Astrocyte (in vitro differentiated cells and primary cell): Measurements from ENCODE around the gene PITPNB.

DNA sequence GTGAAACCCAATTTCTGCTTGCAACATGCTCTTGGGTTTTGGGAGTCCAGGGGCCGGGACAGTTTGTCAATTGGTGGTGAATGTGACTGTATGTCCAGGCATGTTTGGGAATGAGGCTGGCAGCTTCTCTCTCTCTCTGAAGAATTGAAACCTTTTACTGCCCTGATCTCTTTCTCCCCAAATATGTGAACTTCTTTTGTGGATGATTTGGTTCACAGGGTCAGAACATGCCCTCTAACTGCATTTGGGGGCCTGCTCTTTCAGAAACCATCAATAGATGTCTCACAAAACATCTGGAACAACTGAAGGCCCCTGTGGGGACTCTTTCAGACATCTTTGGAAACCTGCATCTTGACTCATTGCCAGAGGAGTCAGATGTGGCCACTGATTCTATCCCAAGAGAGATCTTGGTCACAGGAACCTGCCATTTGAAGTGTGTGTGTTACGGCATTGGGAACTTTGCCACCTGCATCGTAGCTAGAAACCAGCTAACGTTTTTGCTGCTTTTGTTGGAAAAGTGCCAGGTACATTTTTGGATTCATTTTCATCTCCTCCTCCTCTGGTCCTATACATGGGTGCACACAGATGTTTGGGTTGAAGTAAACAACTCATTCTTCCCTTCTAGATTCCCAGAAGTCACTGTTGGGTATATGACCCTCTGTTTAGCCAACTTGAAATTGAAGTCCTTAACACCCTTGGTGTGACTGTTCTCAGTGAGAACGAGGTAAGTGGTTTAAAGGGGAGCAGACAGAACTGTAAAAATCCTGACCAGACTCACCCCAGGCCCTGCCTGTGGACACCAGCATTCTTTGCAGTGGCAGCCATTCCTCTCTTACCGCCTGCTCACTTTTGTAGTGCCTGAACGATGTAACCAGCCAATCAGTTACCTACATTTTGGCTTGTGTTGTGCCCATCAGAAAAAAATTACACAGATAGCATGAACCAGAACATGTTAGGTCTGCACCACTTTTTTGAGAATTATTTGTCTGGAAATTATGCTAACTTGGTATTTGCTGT, 4.4 kb downstream of the SRRD start:
- PRO-cap = no peak
- RRBS, 2 experiments = no CpG with 5 or more reads among the region's 7 CpGs

DNA sequence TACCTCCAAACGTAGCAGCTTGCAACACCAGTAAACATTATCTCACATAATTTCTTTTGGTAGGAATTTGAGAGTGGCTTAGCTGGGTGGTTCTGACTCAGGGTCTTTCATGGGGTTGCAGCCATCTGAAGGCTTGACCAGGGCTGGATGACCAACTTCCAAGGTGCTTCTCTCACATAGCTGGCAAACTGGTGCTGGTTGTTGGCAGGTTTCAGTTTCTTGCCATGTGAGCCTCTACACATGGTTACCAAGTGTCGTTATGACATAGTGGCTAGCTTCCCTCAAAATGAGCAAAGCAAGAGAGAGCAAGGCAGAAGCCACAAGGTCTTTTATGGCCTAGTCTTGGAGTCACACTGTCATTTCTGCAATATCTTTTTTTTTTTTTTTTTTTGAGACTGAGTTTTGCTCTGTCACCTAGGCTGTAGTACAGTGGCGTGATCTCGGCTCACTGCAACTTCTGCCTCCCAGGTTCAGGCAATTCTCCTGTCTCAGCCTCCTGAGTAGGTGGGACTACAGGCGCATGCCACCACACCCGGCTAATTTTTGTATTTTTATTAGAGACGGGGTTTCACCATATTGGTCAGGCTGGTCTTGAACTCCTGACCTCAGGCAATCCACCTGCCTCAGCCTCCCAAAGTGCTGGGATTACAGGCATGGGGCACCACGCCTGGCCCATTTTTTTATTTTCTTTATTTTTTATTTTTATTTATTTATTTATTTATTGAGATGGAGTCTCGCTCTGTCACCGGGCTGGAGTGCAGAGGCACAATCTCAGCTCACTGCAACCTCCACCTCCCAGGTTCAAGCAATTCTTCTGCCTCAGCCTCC, 4.4 kb upstream of the TFIP11 start:
- PRO-cap = no peak
- RRBS, 2 experiments = no CpG with 5 or more reads among the region's 10 CpGs

GRCh38 chr22:26521529-26522160, 9.4 kb upstream of the TFIP11 start:
- PRO-cap = unidirectional peak, minus-strand start at chr22:26521926
- RRBS, 2 experiments = no CpG with 5 or more reads among the region's 4 CpGs

DNA sequence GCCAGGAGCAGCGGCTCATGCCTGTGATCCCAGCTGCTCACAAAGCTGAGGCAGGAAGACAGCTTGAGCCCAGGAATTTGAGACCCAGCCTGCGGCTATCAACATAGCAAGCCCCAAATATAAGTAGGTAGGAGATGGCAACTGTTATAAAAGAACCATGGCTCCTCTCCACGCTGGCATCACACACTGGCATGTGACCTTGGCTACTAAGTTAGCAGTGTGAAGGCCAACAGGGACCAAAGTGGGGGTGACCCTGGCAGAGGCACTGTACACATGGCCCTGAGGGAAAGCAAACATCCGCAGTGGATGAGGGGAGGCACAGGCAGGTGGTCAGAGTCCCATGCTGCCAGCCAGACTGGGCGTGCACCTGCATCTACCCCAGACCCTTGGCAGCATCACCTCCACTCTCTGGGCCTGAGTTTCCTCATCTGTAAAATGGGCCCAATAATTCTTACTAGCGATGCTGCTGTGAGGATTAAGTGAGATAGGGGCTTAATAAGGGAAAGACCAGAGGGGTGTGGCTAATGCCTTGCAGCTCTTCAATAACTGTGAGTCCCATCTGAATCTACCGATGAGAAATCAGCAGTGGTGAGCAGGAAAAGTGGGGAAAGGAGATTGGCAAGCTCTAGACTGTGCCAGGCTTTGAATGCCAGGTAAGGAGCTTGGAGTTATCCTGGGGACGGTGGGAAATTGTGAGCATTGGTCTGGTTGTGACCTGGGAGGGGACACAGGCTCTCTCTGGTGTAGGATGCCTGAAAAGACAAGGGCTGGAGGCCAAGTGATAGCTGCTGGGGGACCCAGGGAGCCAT, 32.8 kb downstream of the TPST2 start:
- PRO-cap = no peak
- RRBS, 2 experiments = no CpG with 5 or more reads among the region's 8 CpGs

GRCh38 chr22:26559769-26560579, 30.0 kb downstream of the TPST2 start:
- PRO-cap = no peak
- RRBS, 2 experiments = no CpG with 5 or more reads among the region's 16 CpGs

- PRO-cap = no peak
- RRBS, 2 experiments = no CpG with 5 or more reads among the region's 8 CpGs
These were observed 16.7 kb downstream of the TPST2 start for GRCh38 chr22:26573219-26573716.

DNA sequence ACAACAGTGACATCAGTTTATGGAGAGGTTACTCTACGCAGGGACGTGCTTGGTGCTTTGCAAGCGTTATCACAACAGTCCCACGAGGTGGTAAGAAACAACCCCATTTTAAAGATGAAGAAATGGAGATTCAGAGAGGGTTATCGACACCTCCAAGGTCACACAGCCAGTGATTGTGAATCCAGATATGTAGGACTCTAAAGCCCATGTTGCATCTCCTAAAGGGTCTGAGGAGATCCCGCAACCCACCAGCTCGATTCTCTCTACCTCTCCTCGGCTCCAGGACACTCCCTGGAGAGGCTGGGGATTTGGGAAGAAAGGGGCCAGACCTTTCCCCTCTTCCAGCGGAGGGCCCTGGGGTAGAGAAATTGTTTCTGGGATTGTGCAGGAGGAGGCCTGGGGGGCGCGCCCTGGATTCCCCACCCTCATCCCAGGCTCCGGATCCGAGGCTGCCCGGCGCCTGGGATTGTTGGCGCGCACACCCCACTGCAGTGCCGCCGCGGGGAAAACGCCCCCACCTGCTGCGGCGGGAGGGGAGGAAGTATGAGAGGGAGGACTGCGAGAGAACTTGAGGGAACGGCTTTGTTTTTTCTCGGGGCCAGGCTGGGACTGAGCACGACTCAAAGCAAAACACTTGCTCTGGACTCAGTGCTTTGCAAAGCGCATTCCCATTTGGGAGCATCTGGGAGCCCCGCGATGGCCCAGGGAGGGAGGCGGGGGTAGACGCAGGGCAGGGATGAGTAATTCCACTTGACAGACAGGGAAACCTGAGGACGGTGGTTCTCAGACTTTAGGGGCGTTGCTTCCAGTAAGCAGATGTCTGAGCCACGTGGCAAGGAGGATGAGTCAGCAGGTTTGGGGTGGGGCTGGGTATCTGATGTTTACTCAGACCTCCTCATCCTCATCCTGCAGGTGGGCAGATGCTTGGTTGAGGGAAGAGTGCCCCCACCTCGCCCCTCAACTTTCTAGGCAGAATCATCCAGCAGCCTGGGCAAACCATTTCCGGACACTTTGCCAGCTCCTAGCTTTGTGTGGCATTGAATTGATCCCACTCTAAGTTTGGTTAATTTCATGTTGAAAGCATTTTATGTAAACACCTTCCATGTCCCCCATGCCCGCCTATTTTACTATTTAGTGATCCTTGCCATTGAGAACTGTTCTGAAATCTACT, 36.9 kb downstream of the CRYBA4 start:
- PRO-cap = bidirectional peak, plus-strand start at position 904 of the sequence, minus-strand start at position 618 of the sequence
- RRBS, 2 experiments = no CpG with 5 or more reads among the region's 38 CpGs

- PRO-cap = no peak
- RRBS, 2 experiments = no CpG with 5 or more reads among the region's 3 CpGs
These were observed 89.4 kb downstream of the CRYBA4 start for GRCh38 chr22:26710923-26711839.

DNA sequence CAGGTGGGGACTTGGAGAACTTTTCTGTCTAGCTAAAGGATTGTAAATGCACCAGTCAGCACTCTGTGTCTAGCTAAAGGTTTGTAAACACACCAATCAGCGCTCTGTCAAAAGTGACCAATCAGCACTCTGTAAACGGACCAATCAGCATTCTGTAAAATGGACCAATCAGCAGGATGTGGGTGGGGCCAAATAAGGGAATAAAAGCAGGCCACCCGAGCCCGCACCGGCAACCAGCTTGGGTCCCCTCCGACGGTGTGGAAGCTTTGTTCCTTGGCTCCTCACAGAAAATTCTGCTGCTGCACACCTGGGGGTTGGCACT, 145.0 kb downstream of the CRYBA4 start:
- PRO-cap = no peak
- RRBS, 2 experiments = no CpG with 5 or more reads among the region's 7 CpGs

DNA sequence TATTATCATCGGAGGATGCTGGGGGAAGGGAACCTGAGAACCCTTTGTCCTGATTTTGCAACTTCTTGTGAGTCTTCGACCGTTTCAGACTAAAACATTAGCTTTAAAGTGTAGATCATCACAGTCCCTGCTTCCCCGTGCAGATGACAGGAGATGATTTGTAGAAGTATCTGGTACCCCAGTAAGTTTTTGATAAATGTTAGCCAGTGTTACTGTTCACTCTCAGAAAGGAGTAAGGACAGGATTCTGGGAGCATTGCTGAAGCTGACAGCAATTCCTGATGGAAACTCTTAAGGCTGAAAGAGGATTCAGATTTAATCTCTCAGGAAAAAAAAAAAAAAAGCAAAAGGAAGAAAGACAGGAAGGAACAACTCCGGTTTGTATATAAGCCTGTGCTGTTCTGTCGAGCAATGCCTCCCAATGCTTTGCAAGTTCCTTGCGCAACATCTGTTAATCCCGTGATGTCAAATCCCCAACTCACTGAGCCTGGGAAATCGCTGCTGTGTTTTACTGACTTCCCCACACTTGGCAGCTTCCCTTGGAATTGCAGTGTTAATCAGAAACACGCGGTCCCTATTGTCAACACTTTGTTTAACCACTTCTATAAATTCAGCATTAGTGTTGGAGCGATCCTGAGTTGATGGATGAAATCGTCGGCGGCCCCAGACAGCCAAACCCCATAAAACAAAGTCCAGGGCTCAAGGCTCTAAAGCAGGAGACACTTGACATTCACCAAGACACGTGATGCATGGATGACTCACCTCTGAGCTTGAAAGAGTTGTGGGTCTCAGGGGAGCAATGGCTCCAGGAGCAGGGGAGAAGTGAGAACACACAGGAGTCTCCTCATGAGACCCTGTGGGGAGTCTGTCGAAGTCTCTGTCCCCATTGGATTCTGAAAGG, 589.1 kb downstream of the MN1 start:
- PRO-cap = no peak
- RRBS, 2 experiments = no CpG with 5 or more reads among the region's 17 CpGs

- PRO-cap = no peak
- RRBS, 2 experiments = no CpG with 5 or more reads among the region's 13 CpGs
These were observed 381.0 kb downstream of the MN1 start for GRCh38 chr22:27420430-27421047.

- PRO-cap = bidirectional peak, plus-strand start at chr22:27476986, minus-strand start at chr22:27476805
- RRBS, 2 experiments = no CpG with 5 or more reads among the region's 16 CpGs
These were observed 324.9 kb downstream of the MN1 start for GRCh38 chr22:27476578-27477165.

- PRO-cap = no peak
- RRBS, 2 experiments = no CpG with 5 or more reads among the region's 3 CpGs
These were observed 219.9 kb downstream of the MN1 start for GRCh38 chr22:27581727-27581897.

DNA sequence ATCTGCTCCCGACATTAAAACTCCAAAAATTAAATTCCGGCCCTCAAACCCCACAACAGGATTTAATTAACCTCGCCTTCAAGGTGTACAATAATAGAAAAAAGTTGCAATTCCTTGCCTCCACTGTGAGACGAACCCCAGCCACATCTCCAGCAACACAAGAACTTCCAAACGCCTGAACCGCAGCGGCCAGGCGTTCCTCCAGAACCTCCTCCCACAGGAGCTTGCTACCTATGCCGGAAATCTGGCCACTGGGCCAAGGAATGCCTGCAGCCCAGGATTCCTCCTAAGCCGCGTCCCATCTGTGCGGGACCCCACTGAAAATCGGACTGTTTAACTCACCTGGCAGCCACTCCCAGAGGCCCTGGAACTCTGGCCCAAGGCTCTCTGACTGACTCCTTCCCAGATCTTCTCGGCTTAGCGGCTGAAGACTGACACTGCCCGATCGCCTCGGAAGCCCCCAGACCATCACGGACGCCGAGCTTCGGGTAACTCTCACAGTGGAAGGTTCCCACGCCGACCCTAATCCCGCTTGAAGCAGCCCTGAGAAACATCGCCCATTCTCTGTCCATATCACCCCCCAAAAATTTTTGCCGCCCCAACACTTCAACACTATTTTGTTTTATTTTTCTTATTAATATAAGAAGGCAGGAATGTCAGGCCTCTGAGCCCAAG, 57.4 kb downstream of the MN1 start:
- PRO-cap = no peak
- RRBS, 2 experiments = no CpG with 5 or more reads among the region's 27 CpGs

DNA sequence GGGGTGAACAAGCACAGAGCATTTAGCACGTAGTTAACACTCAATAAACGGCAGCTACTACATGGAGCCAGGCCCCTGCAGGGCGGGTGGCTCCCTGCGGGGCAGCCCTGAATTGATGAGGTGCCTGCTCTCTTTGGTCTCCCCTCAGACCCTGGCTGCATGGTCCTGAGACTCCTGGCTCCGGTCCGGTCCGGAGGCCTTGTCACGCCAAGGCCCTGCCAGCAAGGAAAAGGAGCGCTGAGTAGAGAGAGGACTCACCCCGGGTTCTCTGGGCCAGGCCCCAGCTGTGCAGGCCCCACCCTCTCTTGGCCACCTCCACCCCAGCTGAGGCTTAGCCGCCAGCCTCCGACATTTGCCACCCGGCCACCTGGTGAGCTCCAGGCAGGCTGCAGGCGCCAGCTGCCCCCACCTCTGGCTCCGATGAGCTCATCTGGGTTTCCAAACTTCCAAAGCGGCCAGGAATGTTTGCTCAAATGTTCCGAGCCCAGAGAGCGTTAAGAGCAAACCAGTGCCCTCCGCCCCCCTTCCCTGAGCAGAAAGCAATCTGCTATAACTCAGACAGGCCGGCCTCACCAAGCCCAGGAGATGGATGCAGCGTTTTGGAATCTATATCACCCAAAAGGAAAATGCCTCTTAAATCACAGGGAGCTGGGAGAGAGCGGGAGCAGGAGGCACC, 9.0 kb upstream of the MN1 start:
- PRO-cap = no peak
- RRBS, 2 experiments = 23 to 27% methylated on average over 5 to 8 of the region's 22 CpGs

DNA sequence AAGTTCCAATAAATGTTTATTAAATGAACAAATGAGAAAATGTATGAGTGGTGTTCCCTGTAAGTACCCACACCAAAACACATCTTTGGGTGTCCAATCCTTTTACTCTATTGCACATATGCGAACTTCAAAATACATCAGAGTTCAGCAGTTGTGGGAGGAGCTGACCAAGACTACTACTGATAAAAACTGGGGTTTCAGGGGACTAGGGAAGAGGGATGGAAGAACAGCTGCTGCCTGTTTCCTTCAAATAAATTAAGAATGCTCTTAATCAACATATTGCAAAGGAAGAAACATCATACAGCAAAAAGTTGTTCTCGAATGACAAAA, 36.2 kb downstream of the PITPNB start:
- PRO-cap = no peak
- RRBS, 2 experiments = no CpG with 5 or more reads among the region's 2 CpGs

- PRO-cap = no peak
- RRBS, 2 experiments = no CpG with 5 or more reads among the region's 6 CpGs
These were observed 26.3 kb downstream of the PITPNB start for GRCh38 chr22:27892614-27893265.

GRCh38 chr22:27910866-27911267, 8.2 kb downstream of the PITPNB start:
- PRO-cap = no peak
- RRBS, 2 experiments = no CpG with 5 or more reads among the region's 3 CpGs

DNA sequence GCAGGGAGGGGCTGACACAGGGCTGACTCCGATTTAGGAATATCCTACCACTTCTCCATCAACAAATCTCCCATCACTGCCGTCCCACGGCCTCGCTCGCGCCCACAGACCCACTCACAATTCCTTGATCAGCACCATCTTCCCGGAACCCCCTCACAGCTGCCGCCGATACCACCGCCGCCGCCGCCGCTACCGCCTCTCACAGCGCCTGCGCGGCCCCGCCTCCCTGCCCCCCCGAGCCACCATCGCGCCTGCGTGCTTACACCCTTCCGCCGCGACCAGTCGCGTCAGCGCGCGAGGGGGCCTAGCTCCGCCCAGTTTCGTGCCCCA, at the start of gene PITPNB:
PITPNB (minus strand) TSS at position 203 of the 330 bp plus-strand sequence.
- PRO-cap = bidirectional peak, plus-strand start outside the sequence, minus-strand start at position 191 of the sequence
- RRBS, 2 experiments = no CpG with 5 or more reads among the region's 33 CpGs

DNA sequence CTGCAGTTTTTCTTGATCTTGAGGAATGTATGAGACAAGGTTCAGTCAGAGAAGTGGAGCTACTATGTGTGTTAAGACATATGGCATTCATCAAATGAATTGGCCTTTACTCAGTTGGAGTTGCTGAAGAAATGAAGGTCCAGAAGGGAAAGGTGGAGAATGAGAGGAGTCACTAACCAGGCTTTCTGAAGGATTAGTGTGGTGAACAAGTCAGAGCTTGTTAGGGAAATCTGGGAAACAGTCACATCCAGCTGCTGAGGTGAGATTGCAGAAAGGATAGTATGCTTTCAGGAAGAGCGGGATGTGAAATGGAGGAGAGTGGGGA, 11.3 kb upstream of the PITPNB start:
- PRO-cap = unidirectional peak, plus-strand start at position 213 of the sequence
- RRBS, 2 experiments = no CpG with 5 or more reads among the region's 1 CpG